Sciatic nerve (tissue), 1 donor: ENCODE results near the gene TBP.

GRCh38 chr6:170459337-170460064, 93.6 kb downstream of the PSMB1 start:
- PRO-cap = no peak

- PRO-cap = bidirectional peak, plus-strand start at chr6:170554382, minus-strand start at chr6:170554182
Observed at GRCh38 chr6:170554012-170555023, at the start of gene TBP. TSS of gene TBP (plus strand) at chr6:170554369.

GRCh38 chr6:170612450-170612954, 28.1 kb upstream of the PDCD2 start:
- PRO-cap = no peak